Measurements from ENCODE around the gene ZDHHC18.

DNA sequence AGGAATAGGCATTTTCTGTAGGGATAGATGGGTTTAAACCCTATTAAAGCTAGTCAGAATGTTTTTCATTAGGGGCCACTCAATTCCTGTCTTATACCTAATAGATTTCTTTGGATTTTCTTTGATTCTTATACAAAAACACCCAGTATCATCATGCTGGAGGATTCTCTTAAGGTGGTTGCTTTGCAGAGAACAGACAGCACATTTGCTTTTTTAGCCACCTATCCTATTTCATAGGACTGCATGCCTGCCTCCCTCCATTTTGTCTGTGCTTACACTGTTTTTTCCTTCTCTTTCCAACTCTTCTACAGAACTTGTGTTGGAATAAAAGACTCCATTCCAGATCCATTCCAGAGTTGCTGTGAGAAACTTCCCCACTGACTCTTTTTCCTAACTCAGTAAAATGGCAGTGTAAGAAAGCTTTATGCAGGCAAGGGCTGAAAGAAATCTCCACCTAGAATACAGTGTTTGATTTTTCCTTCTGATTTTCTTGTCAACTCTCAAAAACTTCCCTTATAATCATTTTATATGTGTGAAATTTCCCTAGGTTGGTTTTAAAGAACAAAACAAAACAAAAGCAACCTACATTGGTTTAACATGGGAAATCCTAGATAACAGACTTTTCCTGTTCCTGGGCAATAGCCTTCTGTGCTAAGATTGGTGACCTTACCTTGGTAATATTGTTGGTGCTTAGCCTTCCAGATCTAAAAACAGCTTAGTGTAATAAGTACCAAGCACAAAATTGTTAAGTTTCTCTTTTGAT lies 5.2 kb upstream of the ARID1A start:
- PRO-cap, 3 experiments = no peak in any of the 3 experiments

- PRO-cap, 3 experiments = peak in 3 of 3 experiments; most common plus-strand start chr1:26696746 (in 1); most common minus-strand start chr1:26697141 (in 2)
Measured at GRCh38 chr1:26696603-26697449, 1.0 kb downstream of the ARID1A start.

- PRO-cap, 3 experiments = peak in 3 of 3 experiments; most common plus-strand start chr1:26702127 (in 2); most common minus-strand start chr1:26702101 (in 1)
Measured at GRCh38 chr1:26701837-26702374, 6.1 kb downstream of the ARID1A start.

DNA sequence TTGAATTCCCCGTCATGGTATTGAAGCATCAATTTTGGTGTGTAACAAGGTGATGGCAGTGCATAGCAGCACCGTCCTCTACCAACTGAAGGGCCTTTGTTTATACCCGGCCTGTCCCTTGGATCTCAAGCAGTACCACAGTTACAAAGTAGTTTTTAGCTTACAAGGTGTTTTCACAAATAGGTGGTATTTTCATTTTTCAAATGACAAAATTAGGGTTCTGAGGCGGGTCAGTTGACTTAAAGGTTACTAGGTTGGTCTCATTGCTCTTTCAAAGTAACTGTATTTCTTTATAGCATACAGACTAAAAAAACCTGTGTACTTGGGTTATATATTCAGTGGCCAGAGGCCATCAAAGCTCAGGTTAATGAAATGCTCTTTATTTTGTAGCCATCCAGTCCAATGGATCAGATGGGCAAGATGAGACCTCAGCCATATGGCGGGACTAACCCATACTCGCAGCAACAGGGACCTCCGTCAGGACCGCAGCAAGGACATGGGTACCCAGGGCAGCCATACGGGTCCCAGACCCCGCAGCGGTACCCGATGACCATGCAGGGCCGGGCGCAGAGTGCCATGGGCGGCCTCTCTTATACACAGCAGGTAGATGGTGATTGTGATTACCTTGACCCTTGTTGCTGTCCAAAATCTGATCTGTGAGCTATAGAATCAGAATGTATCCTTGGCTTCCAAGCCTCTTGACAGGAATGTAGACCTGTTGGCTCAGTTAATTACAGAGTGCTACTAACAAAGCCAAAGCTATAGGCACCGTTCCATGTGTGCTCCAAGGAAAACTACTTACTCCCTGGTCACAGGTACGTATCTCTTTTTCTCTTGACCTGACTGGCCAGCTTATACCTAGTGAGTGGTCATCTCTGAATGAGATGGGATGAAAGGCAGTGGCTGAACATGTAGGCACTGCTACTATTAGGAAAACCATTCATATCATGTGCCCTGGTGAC lies 33.7 kb downstream of the ARID1A start:
- PRO-cap, 3 experiments = no peak in any of the 3 experiments

GRCh38 chr1:26778802-26779902 lies 8.6 kb upstream of the PIGV start:
- PRO-cap, 3 experiments = no peak in any of the 3 experiments

GRCh38 chr1:26784533-26785108 lies 3.1 kb upstream of the PIGV start:
- PRO-cap, 3 experiments = no peak in any of the 3 experiments

DNA sequence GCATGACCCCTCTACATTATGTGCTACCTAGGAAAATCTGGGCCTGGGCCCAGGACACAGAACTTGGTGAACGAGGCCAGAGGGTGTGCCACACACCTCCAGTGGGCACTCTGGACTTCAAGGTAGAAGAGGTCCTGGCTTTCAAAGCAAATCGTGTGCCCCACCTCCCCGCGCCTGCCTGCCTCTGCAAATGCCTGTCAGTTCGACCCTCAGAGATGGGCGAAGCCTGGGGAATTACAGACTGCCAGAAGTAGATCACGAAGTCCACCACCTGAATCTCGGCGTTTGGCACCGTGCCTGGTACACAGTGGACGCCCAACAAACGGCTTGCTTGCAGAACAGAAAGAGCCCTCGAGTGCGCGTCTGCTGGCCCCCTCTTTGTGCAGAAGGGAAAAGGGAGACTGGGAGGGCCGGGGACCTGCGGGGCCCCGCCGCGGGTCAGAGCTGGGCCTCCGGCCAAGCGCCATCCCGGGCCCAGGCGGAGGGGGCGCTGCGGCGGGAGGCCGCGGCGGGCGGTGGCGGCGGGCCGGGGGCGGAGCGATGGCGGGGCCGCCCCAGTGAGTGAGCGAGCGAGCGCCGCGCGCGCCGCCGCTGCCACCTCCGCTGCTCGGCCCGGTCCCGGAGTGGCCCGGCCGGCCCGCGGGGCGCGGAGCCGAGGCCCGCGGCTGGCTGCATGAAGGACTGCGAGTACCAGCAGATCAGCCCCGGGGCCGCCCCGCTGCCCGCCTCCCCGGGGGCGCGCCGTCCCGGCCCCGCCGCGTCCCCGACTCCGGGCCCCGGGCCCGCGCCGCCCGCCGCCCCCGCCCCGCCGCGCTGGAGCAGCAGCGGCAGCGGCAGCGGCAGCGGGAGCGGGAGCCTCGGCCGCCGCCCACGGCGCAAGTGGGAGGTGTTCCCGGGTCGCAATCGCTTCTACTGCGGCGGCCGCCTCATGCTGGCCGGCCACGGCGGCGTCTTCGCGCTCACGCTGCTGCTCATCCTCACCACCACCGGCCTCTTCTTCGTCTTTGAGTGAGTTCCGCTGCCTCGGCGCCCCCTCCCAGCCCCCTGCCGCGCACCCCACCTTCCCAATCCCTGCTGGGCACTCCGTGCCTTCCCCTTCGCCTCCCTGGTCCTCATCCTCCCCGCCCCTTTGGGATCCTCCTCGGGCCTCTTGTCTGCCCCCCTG lies at the start of gene ZDHHC18:
ZDHHC18 (plus strand) TSS at position 557 of the 1,165 bp plus-strand sequence.
- PRO-cap, 3 experiments = peak in 3 of 3 experiments; most common plus-strand start position 564 of the sequence (in 2); most common minus-strand start position 440 of the sequence (in 1)

DNA sequence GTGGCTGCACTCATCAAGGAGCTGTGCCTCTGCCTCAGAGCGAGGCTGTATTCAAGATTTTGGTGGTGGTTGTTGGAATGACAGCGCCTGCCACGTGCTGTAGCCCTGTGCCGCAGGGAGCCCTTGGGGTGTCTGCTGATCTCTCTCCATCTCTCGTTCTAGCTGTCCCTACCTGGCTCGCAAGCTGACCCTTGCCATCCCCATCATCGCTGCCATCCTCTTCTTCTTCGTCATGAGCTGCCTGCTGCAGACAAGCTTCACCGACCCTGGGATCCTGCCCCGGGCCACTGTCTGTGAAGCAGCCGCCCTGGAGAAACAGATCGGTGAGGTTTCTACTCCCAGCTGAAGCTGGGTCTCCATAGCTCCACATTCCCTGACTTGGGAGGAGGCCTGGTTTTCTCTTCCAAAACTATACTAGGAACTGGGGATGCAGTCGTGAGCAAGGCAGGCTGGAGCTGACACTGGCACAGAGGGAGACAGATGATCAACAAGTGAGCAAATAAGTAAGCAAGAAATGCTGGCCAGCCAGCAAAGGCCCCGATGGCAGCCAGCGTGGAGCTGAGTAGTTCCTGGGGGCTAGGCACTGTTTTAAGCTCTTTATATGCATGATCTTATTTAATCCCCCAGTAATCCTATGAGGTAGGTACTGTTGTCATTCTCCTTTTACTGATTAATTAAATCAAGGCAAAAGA lies 5.9 kb downstream of the ZDHHC18 start:
- PRO-cap, 3 experiments = no peak in any of the 3 experiments

- PRO-cap, 3 experiments = no peak in any of the 3 experiments
Measured at GRCh38 chr1:26861623-26862130, 1.3 kb upstream of the SFN start.

GRCh38 chr1:26862705-26863097 lies 248 bp upstream of the SFN start:
- PRO-cap, 3 experiments = peak in 3 of 3 experiments; most common minus-strand start chr1:26862976 (in 3)

DNA sequence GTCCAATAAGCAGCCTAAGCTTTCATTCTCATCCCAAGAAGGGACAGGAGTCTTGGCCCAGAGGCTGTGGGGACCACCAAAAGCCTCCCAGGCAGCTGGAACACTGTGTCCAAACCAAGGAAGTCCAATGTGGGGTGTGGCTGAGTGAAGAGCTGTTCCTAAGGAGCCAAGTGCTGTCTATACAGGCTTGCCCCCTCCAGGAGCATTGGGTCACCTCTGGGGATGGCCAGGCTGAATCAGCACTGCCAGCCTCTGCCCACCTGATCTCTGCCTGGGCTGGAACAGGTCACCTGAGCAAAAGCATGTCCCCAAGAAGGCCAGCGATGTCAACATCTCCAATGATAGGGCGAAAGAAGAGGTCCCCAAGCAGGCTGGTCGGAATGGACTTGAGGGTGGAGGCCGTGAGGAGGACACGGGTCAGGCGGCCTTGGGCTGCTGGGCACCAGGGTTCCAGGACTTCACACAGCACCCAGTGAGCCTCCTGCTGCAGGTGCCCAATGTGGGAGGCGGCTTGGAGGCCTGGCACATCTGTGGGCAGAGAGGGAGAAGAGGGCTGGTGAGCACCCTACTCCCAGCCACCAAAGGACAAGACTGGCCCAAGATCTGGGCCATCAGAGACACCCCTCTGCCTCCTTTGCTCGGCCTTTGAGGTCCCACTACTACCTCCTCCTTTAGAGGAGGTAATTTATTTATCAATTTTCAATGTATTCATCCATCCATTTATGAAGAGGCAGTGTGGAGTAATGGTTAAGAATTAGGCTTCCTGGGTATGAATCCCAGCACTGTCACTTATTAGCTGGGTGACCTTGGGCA lies 2.0 kb downstream of the NR0B2 start:
- PRO-cap, 3 experiments = no peak in any of the 3 experiments

- PRO-cap, 3 experiments = no peak in any of the 3 experiments
Measured at GRCh38 chr1:26995939-26996802, 2.7 kb downstream of the TRNP1 start.

- PRO-cap, 3 experiments = no peak in any of the 3 experiments
Measured at GRCh38 chr1:27095857-27096237, 59.1 kb downstream of the SLC9A1 start.

DNA sequence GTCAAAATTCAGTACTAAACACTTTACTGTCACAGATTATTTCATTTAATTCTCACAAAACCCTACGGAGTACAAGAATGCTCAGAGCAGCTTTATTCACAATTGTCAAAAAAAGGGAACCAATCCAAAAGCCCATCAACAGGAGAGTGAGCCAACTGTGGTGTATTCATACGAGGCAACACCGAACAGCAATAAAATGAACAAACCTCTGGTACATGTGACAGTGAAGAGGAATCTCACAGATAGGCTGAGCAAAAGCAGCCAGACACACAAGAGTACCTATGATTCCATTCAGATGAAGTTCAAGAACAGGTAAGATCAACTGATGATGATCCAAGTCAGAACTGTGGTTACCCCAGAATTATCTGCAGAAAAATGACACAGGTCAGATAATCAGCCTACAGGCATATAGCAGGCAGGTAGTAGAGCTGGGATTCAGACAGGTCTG lies 19.3 kb downstream of the SLC9A1 start:
- PRO-cap, 3 experiments = no peak in any of the 3 experiments

GRCh38 chr1:27137822-27138307 lies 17.1 kb downstream of the SLC9A1 start:
- PRO-cap, 3 experiments = no peak in any of the 3 experiments

DNA sequence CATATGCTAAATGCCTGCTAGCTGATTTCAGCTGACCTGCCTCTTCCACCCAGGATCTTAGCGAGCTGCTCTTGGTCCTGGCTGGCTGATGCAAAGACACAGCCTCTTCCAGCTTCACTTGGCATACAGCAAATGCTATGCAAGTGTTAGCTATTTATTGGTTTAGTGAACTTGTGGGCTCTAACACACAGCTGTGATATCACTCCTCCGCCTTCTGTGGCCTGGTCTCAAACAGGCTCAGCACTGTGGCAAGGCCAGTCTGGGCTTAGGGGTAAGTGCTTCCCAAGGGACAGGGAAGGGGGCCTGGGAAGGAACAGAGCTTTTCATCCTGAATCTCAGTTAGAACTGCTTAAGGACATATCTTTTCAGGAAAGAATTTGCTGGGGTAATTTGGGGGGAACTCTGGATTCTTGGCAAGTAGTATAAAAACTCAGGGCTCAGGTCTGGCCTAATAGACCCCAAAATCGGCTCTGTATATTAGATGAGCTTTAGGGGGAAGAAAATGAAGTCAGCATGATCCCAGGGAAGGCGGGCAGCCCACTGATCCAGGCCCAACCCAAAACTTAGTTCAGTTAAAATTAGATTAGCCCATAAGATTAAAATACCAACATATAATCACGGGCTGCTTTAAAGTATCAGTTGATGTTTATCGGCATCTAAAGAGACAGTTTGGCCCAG lies 9.4 kb downstream of the SLC9A1 start:
- PRO-cap, 3 experiments = no peak in any of the 3 experiments

DNA sequence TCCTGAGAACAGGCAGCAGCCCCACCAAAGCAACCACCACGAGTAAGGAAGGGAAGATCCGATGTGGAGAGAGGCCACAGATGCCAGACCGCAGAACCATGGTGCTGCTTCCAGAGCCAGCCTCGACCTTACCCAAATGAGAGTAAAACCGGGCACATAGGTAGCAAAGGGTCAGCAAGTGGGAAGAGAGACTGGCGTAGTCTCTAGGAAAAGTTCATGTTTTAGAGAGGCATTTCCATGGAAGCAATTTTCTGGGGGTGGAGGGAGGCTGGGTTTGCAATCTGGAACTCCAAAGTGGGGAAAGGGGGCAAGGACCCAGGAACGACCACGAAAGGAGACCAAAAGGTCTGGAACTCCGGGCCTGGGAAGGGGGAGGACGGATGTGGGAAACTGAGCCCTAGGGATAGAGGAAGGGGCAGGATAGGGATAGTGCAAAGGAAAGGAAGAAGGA lies 665 bp downstream of the SLC9A1 start:
- PRO-cap, 3 experiments = no peak in any of the 3 experiments

DNA sequence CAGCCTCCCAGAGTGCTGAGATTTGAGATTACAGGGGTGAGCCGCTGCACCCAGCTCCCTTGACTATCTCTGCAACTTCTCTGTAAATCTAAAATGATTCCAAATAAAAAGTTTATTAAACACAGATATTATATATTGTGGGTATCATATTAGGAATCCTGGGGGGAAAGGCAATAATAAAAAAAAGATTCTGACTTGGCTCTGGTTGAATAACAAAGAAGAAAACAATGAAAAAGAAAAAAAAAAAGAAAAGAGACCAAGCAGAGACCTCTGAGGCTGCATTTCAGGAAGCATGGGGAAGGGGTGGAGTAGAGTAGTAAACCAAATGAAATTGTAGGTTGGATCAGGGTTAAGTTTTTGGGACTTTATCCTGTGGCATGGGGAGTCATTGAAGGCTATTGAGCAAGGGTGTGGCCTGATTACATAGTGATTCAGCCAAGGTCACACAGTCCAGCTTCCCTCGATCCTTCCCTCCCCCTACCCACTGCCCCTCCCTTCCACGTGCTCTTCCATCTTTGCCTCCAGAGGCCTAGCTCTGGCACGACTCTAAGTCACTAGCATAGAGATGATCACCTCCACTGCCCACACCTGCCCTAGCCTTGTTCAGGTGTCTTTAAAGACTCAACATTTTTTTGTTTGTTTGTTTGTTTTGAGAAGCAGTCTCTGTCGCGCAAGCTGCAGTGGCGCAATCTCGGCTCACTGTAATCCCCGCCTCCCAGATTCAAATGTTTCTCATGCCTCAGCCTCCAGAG lies 37.0 kb upstream of the SLC9A1 start:
- PRO-cap, 3 experiments = no peak in any of the 3 experiments

DNA sequence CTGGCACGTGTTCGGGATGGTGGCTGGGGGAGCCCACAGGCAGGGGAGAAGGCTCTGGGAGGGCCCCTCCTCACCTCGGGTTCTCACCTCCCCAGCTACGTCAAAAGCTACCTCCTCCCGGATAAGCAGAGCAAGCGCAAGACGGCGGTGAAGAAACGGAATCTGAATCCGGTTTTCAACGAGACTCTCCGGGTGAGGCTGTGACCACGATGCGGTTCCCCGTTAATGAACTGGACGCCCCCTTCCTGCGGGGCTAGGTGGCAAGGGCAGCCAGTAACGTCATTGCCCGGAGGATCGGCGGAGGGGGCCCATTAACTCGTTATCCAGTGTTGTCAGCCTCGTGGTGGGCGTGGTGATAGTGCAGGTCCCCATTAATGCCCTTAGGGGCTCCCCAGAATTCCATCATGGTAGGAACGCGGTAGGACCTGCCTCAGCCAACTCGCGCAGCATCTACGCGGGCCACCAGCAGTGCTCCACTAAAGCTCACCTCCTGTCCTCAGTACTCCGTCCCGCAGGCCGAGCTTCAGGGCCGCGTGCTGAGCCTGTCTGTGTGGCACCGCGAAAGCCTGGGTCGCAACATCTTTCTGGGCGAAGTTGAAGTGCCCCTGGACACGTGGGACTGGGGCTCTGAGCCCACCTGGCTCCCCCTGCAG lies 8.6 kb downstream of the SYTL1 start:
- PRO-cap, 3 experiments = no peak in any of the 3 experiments

- PRO-cap, 3 experiments = no peak in any of the 3 experiments
Measured at GRCh38 chr1:27414536-27415142, 22.2 kb downstream of the GPR3 start.

Measured in Metastatic Breast Carcinoma in the Ovary (tissue), 3 donors.